ENCODE measurements around a stretch of chr11.

- PRO-cap, 6 experiments = no peak in any of the 6 experiments
- RAMPAGE, long total RNA, 2 experiments = no peak in any of the 2 experiments
- RRBS = no CpG with 5 or more reads among the region's 4 CpGs
These were observed 116.5 kb downstream of the SPON1 start for GRCh38 chr11:14078957-14079541.

DNA sequence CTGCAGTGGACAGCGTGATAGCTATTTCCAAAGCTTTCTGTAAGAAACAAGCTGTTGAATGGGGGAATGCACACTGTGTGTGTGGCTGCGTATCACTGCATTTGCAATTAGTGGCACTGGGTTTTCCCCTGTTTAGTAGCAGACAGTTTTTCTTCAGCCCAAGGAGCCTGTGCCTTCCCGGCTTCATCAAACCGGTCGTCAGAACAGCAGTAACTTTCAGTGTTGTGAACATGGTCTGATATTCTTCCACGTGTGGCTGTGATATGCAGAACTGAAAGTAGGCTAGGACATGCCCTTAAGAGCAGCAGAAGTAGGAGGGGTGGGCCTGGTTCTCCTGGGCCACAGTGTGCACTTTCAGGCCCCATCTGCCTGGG is 121.4 kb downstream of the RRAS2 start:
- PRO-cap, 6 experiments = no peak in any of the 6 experiments
- RAMPAGE, long total RNA, 2 experiments = no peak in any of the 2 experiments
- RRBS = no CpG with 5 or more reads among the region's 6 CpGs

- PRO-cap, 6 experiments = no peak in any of the 6 experiments
- RAMPAGE, long total RNA, 2 experiments = no peak in any of the 2 experiments
- RRBS = no CpG with 5 or more reads among the region's 3 CpGs
These were observed 25.9 kb upstream of the PDE3B start for GRCh38 chr11:14617561-14618165.

- PRO-cap, 6 experiments = no peak in any of the 6 experiments
- RAMPAGE, long total RNA, 2 experiments = no peak in any of the 2 experiments
- RRBS = no CpG with 5 or more reads among the region's 1 CpG
These were observed 7.5 kb upstream of the PDE3B start for GRCh38 chr11:14636164-14636474.

DNA sequence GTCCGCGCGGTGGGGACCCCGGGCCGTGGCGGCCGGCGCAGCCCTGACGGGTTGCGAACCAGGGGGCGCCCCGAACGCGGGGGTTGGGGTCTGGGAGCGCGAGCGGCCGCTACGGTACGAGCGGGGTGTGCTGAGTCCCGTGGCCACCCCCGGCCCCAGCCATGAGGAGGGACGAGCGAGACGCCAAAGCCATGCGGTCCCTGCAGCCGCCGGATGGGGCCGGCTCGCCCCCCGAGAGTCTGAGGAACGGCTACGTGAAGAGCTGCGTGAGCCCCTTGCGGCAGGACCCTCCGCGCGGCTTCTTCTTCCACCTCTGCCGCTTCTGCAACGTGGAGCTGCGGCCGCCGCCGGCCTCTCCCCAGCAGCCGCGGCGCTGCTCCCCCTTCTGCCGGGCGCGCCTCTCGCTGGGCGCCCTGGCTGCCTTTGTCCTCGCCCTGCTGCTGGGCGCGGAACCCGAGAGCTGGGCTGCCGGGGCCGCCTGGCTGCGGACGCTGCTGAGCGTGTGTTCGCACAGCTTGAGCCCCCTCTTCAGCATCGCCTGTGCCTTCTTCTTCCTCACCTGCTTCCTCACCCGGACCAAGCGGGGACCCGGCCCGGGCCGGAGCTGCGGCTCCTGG is 419 bp downstream of the PDE3B start:
- PRO-cap, 6 experiments = no peak in any of the 6 experiments
- RAMPAGE, long total RNA, 2 experiments = no peak in any of the 2 experiments
- RRBS = 1% methylated on average over 32 of the region's 70 CpGs

DNA sequence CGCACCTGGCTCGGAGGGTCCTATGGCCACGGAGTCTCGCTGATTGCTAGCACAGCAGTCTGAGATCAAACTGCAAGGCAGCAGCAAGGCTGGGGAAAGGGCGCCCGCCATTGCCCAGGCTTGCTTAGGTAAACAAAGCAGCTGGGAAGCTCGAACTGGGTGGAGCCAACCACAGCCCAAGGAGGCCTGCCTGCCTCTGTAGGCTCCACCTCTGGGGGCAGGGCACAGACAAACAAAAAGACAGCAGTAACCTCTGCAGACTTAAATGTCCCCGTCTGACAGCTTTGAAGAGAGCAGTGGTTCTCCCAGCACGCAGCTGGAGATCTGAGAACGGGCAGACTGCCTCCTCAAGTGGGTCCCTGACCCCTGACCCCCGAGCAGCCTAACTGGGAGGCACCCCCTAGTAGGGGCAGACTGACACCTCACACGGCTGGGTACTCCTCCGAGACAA is 47.3 kb downstream of the CYP2R1 start:
- PRO-cap, 6 experiments = no peak in any of the 6 experiments
- RAMPAGE, long total RNA, 2 experiments = no peak in any of the 2 experiments
- RRBS = no CpG with 5 or more reads among the region's 13 CpGs

DNA sequence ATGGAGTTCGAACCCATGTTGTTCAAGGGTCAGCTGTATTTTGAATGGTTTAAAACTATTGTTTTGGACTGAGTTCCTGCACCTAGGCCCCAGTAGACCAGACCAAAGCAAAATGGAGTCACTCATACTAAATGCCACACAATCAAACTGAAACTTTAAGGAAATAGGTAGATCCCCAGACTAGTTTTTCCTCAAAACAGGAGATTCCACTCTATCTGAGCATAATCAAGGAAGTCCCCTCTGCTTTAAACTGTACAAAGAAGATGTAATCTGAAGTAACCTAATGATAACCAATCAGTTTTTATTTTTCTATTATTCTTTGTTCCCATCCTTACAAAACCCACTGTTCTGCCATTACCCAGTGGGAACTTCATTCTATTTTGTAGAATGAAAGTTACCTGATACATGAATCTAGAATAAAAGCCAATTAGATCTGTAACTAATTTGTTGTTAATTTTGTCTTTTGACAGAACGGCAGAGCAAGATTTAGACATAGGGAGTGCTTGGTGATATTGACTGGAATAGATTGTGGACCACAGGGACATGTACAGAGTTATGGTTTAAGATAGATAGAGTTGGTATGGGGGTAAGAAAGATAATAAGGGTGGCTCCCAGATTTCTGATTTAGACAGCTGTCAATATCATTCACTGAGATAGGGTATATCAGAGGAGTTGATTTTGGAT is 19.0 kb downstream of the CYP2R1 start:
- PRO-cap, 6 experiments = no peak in any of the 6 experiments
- RAMPAGE, long total RNA, 2 experiments = no peak in any of the 2 experiments
- RRBS = no CpG with 5 or more reads among the region's 2 CpGs

DNA sequence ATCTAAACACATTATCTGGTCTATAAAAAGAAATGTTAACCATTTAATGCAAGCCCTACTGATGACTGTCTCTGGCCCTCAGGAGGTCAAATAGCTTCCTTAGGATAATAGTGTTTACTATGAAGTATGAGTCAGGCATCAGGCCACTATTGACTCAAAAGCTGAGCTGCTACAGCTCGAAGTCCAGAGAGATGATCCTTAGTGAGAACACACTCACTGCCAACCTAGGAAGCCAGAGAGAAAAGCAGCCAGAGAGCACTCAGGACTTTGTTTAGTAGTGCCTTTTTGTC is 171.8 kb downstream of the SOX6 start:
- PRO-cap, 6 experiments = no peak in any of the 6 experiments
- RAMPAGE, long total RNA, 2 experiments = no peak in any of the 2 experiments
- RRBS = no CpG with 5 or more reads among the region's 1 CpG

DNA sequence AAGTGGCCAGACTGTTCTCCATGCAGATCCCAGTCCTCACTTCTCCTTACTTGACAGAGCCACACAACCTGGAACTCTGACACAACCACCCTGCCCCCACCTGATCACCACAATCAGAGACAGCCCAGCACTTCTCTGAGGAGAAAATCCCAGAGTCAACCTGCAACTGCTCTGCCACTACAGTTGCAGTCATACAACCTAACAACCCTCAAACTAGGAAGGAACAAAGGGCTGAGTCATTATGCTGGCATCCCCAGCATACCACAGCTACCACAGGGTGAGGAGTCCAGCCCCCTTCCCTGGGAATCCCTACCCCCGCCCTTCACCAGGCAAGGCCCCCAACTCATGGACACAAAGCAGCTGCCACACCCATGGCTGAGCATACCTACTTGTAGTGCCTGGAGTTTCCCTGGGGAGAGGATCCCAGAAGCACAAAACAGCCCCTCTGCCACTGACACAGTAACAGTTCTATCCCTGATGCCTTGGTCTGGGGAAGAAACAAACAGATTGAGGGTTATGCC is 68.6 kb upstream of the C11orf58 start:
- PRO-cap, 6 experiments = no peak in any of the 6 experiments
- RAMPAGE, long total RNA, 2 experiments = no peak in any of the 2 experiments
- RRBS = no CpG with 5 or more reads among the region's 1 CpG

GRCh38 chr11:16788542-16788899 is 50.1 kb downstream of the C11orf58 start:
- PRO-cap, 6 experiments = no peak in any of the 6 experiments
- RAMPAGE, long total RNA, 2 experiments = start-site peak on the minus strand in 1 of 2 experiments, at chr11:16788688-16788826 at its widest, 11 reads per replicate
- RRBS = no CpG with 5 or more reads among the region's 8 CpGs

DNA sequence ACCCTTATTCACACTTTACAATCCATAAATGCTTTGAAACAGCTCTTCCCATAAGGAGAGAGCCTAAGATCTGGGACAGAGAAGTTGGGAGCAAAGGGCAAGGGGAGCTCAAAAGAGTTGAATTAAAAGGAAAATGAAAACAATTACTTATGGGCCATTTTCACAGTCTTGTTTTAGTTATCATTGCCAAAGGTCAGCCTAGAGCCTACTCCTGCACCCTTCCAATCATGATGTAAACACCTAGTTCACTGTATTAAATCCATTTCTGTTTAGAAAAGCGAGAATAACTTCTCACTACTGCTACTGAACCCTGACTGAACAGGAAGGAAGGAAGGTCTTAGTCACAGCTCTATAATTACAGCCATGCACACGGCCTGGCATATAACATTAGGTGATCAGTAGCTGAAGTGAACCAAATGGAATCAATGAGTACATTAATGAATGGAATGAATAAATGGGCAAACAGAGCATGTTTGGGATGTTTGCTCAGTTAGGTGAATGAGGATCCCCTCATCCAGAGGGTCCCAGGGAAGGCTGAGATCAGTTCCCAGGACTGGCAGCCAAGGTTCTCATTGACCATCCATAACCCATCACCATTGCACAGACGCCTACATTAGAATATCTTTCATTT is 111.2 kb downstream of the PLEKHA7 start:
- PRO-cap, 6 experiments = no peak in any of the 6 experiments
- RAMPAGE, long total RNA, 2 experiments = no peak in any of the 2 experiments
- RRBS = no CpG with 5 or more reads among the region's 3 CpGs

DNA sequence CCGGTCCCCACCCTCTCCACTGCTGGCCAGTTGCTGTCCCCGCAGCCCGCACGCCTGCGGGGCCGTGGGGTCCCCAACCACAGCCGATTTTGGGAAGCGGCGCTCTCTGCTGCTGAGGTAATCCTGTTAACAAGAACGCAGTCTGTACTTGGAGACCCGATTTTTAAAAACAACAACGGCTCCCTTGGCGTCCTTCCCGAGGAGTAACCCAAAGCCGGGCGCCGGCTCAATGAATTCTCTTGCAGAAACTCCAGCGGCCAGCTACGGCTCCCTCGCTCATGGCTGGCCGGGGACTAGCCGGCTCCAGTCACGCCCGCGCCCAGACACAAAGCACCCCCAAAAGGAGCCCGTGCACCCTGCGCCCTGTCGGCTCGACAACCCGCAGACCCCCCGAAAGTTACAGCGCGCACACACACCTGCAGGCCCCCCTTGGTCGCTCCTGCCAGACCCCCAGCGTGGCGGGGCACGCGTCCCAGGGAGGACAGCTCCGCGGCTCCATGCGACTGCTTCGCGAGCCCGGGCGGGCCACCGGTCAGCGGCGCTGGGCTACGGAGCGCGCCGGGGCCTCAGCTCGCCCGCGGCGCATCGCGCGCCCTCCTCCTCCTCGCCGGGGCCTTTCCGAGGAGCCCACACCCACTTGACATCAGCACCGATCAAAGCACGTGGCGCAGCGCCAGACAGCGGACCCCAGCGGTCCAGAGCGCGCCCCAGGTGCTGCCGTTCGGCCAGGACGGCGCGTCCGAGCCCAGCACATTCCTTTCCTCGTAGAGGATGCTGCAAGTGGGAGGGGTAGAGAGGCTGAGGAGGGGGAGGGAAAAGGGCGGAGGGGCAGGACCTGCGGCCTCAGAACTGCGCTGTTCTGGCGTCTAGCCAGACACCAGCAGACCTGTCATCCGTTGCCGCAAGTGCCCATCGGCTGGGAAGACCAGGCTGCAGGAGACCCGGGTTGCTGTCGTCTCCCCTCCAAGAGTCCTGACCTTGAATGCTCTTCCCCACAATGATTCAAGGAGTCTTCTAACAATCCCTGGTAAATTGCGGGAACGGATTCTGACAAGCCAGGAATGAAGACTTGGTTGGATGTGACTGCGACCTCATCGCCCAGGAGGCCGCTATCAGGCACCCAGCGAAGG is 88.7 kb downstream of the PLEKHA7 start:
- PRO-cap, 6 experiments = peak in 5 of 6 experiments; most common plus-strand start position 912 of the sequence (in 3); most common minus-strand start position 764 of the sequence (in 3)
- RAMPAGE, long total RNA, 2 experiments = start-site peak on the minus strand in 1 of 2 experiments, centred at position 148 of the sequence, 7 reads per replicate
- RRBS = 3% methylated on average over 16 of the region's 92 CpGs

GRCh38 chr11:16967262-16967658 is 47.0 kb downstream of the PLEKHA7 start:
- PRO-cap, 6 experiments = no peak in any of the 6 experiments
- RAMPAGE, long total RNA, 2 experiments = no peak in any of the 2 experiments
- RRBS = no CpG with 5 or more reads among the region's 2 CpGs

DNA sequence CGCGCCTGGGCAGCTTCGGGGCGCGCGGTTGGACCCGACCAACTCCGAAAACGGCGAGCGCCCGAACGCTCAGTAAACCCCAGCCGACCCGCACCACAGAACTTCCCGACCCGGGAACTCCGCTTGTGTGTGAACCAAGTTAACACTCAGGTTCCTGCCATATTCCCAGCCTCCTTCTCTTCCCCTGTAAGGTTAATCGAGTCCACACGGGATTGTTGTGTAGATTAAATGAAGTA is 440 bp upstream of the PLEKHA7 start:
- PRO-cap, 6 experiments = no peak in any of the 6 experiments
- RAMPAGE, long total RNA, 2 experiments = no peak in any of the 2 experiments
- RRBS = 0% methylated on average over 2 of the region's 20 CpGs

DNA sequence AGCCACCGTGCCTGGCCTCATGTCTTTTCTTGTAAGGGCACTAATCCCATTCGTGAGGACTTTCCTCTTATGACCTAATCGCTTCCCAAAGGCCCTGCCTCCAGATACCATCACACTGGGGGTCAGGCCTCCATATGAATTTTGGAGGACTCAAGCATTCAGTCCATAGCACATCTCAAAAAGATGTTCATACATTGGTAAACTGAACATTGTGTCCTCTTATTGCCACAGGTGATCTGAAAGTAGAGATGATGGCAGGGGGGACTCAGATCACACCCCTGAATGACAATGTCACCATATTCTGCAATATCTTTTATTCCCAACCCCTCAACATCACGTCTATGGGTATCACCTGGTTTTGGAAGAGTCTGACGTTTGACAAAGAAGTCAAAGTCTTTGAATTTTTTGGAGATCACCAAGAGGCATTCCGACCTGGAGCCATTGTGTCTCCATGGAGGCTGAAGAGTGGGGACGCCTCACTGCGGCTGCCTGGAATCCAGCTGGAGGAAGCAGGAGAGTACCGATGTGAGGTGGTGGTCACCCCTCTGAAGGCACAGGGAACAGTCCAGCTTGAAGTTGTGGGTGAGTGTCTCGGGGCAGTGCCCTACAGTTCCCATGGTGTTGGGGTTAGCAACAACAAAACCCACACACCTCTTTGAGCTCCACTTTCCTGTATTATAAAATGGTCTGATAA is 5.0 kb downstream of the NCR3LG1 start:
- PRO-cap, 6 experiments = no peak in any of the 6 experiments
- RAMPAGE, long total RNA, 2 experiments = no peak in any of the 2 experiments
- RRBS = no CpG with 5 or more reads among the region's 10 CpGs

DNA sequence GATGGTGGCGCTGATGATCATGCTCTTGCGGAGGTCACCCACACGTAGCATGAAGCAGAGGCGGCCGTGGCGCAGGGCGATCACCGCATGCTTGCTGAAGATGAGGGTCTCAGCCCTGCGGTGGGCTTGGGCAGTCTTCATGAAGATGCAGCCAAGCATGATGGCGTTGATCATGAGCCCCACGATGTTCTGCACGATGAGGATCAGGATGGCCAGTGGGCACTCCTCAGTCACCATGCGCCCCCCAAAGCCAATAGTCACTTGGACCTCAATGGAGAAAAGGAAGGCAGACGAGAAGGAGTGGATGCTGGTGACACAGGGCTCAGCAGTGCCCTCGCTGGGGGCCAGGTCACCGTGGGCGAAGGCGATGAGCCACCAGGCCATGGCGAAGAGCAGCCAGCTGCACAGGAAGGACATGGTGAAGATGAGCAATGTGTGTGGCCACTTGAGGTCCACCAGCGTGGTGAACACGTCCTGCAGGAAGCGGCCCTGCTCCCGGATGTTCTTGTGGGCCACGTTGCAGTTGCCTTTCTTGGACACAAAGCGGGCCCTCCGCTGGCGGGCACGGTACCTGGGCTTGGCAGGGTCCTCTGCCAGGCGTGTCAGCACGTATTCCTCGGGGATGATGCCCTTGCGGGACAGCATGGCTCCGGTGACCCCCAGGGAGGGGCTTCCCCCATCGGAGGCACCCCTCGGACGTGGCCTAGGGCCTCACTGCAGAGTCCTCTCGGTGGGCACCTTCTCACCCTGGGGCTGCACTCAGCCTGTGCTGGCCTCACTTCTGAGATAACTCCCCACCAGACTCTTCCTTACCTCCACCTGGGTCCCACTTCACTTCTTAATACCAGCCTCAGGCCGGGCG is 781 bp downstream of the KCNJ11 start:
- PRO-cap, 6 experiments = no peak in any of the 6 experiments
- RAMPAGE, long total RNA, 2 experiments = start-site peak on the minus strand in 1 of 2 experiments, centred at position 590 of the sequence, 7 reads per replicate
- RRBS = no CpG with 5 or more reads among the region's 39 CpGs

DNA sequence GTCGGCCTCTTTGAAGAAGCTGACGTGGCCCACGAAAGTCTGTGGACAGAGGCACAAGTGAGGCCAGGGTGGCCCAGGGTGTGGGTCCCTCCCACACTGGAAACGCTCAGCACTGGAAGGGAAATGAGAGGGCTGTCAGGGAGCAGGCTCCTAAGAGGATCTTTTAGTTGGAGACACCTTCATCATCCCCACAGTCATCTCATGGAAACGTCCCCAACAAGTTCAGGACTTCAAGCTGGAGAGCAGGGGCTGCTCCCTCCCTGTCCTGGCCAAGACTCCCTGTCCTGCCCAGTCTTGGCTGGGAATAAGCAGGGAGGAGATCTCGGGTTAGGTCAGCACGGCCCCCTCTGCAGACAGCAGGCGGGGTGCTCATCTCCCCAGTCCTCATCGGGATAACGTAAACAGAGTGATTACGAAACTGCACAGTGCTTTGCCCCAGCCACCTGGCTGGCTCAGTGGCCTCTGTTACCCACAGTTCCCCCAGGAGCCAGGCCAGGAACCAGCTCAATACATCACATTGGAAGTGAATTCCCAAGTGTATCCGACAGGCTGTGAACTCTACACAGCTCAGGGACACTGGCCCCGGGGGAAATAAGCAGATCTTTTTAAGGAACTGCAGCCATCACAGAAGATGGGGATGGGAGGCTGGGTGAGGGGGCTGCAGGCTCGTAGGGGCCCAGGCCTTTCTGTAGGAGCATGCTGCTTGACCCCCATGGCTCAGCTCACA is 42.6 kb upstream of the KCNJ11 start:
- PRO-cap, 6 experiments = no peak in any of the 6 experiments
- RAMPAGE, long total RNA, 2 experiments = no peak in any of the 2 experiments
- RRBS = no CpG with 5 or more reads among the region's 14 CpGs

DNA sequence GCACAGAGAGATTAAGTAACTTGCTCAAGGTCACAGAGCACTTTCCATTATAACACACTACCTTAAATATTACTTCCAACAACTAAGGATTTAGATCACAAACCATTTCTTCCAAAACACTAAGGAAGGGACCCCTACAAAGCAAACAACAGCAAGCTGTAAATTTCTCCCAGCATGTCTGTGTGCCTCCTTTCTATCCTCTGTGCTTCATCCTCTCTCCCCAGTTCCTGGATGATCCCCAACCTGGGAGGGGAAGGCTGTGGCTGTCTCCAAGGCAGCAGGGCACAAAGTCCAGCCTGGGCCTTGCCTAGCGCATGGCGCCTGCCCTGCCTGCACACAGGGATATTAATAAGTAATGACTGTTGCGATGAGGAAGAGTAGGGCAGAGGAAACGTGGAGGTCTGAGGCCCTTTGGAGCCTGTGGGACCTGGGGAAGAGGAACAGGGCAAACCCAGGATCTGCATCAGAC is 2.0 kb downstream of the USH1C start:
- PRO-cap, 6 experiments = no peak in any of the 6 experiments
- RAMPAGE, long total RNA, 2 experiments = no peak in any of the 2 experiments
- RRBS = no CpG with 5 or more reads among the region's 4 CpGs

GRCh38 chr11:17839367-17839898 is 104.9 kb downstream of the KCNC1 start:
- PRO-cap, 6 experiments = no peak in any of the 6 experiments
- RAMPAGE, long total RNA, 2 experiments = no peak in any of the 2 experiments
- RRBS = no CpG with 5 or more reads among the region's 6 CpGs

GRCh38 chr11:17921680-17922377 is 91.0 kb downstream of the SERGEF start:
- PRO-cap, 6 experiments = no peak in any of the 6 experiments
- RAMPAGE, long total RNA, 2 experiments = no peak in any of the 2 experiments
- RRBS = no CpG with 5 or more reads among the region's 4 CpGs